Lung (tissue), 4 donors: ENCODE results near the genes PGA3 and SDHAF2.

DNA sequence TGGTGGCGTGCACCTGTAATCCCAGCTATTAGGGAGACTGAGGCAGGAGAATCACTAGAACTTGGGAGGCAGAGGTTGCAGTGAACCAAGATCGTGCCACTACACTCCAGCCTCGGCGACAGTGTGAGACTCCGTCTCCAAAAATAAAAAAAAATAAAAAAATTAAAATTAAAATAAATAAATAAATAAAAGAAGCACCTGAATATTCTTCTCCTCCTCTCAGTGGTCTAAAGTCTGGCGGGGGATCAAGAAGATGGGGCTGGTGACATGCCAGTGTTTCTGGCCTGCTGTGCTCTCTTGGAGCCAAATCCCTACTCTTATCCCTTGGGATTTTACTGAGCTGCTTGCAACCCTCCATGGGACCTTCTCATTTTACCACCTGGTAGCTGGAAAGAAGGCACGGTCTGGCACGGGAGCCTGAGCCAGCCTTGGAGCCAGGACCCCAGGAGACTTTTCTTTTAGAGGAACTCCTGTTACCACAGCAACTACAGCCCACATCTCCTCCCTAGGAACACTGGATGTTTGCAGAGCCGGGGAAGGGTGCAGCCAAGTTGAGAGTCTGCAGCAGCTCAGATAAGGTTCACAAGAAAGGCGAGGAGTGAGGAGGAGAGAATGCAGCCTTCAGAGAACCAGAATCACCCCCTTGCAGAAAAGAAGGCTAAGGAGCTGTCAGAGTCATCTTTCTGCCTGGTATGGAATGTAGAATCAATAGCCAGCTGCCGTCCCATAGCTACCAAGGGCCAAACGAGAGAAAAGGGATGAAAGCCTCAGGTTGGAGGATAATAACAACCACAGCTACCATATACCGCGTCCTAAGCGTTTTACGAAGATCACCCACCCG is 21.4 kb downstream of the CD6 start:
- PRO-cap = no peak
- RAMPAGE, long total RNA = no peak
- RRBS = no CpG with 5 or more reads among the region's 17 CpGs

- PRO-cap = no peak
- RAMPAGE, long total RNA = no peak
- RRBS = no CpG with 5 or more reads among the region's 24 CpGs
Observed at GRCh38 chr11:61026032-61026710, 54.7 kb downstream of the CD6 start.

- PRO-cap = no peak
- RAMPAGE, long total RNA = no peak
- RRBS = no CpG with 5 or more reads among the region's 5 CpGs
Observed at GRCh38 chr11:61028327-61028778, 56.9 kb downstream of the CD6 start.

DNA sequence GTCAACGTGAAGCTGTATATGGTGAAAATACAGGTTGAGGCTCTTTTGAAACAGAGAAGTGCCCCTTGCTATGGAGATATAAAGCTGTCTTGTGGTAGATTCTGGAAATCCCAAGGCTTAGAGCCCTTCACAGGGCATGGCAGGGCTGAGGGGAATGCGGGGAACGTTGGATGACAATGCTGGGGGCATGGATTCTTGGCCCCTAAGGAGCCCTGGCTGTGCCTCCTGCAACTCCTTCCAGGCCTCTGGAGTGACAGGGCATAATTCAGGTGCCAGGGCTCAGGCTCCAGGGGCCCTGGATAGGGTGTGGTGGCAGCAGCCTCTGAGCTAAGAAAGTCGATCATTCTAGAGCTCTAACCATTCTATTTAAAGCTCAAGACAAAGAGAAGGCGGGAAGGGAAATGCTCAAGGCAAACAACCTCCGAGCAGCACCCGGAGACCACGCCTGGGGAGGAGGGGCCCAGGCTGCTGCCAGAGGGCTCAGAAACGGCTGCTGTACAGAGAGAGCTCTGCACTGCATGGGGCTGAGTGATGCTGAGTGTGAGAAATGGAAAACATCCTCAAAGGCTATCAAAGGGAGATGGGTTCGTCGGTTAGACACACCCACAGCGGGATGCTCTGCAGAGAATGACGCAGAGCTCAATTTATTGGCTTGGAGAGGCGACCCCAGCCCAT is 60.2 kb upstream of the CD5 start:
- PRO-cap = no peak
- RAMPAGE, long total RNA = no peak
- RRBS = no CpG with 5 or more reads among the region's 14 CpGs

- PRO-cap = no peak
- RAMPAGE, long total RNA = no peak
- RRBS = no CpG with 5 or more reads among the region's 6 CpGs
Observed at GRCh38 chr11:61075754-61076243, 26.5 kb upstream of the CD5 start.

GRCh38 chr11:61119621-61120403 is 17.5 kb downstream of the CD5 start:
- PRO-cap = no peak
- RAMPAGE, long total RNA = no peak
- RRBS = 73% methylated on average over 5 of the region's 15 CpGs

DNA sequence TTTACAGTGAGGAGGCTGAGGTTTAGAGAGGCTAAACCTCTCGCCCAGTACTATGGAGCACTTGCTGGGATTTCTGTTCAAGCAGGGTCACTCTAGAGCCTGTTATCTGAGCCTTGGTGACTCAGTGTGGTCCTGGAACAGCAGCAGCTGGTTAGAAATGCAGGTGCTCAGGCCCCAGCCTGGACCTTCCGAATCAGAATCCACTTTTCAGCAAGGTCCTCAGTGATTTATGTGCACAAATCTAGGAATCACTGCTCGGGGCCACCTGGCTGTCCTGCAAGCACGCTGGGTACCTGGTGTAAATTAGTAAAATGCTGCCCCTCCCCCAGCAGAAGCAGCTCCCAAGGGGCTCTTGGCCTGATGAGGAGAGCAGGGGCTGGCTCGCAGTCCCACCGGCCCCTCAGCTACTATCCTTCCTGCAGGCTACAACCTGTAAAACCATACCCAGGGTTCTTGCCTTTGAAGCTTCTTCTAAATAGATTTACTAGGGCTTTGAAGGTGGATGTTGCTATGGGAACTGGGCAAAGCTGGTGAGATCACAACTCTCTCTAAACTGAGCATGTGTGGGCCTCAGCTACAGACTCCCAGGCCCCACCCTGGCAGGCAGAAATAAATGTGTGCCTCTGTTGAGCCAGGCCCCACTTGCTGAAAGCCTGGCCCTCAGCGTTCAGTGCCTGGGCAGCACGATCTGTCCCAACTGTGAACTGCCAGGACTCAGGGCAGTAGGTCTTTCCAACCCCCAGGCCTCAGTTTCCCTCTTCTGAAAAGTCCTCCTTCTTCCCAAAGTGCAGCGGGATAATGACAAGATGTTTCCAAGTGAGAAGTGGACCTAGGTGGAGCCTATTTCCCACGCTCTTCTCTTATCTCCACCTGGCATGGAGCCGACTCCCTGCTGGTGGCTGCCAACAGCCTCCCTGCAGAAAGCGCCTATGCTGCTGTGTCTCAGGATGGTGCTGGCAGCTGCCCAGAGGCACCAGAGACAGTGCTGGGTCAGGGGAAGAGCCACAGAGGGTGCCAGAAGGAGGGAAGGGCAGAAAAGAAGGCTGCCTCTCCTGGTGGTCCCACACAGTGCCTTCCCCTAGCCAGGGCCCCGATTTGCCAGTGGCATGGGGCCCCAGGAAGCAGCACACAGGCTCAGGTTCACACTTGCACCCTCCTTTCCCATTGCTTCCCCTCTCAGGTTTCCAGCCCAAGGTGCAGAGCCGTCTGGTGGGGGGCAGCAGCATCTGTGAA is 18.6 kb downstream of the CD5 start:
- PRO-cap = no peak
- RAMPAGE, long total RNA = no peak
- RRBS = no CpG with 5 or more reads among the region's 14 CpGs

DNA sequence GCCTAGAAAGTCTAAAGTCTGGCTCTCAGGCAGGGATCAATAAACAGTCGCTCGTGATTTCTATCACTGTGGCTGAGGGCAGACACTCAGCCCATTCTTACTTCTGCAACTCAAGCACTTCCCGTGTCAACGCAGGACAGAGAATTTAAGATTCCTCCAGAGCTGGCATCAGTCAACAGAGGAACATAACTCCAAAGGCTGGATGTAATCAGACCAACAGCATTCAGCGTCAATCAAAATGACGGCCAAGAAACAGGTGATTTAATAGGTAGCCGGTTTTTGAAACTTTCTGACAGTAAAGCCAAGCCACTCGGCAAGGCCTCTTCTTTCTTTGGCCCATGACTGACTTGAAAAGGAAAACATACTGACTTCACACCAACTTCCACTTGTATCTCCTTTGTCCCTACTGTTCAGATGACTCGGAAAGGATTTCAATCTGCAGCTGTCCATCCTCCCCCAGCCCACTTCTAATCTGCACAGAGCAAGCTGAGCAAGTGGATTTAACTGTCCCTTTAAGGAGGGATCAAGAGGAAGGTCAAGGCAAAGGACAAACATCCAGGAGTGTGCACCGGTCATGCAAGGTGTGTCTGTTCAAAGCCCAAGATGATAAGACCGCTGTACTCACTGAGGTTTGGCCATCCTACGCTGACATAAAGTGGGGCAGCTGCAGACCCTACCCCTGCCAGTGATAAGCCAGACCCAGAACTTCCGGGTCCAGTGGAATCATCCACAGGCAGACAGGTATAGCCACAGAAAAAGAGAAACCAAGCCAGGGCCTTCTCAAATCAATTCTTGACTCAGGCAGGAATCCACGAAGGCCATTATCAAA is 9.4 kb downstream of the VPS37C start:
- PRO-cap = no peak
- RAMPAGE, long total RNA = no peak
- RRBS = no CpG with 5 or more reads among the region's 14 CpGs

- PRO-cap = no peak
- RAMPAGE, long total RNA = no peak
- RRBS = no CpG with 5 or more reads among the region's 7 CpGs
Observed at GRCh38 chr11:61162039-61162897, 1.0 kb upstream of the VPS37C start.

DNA sequence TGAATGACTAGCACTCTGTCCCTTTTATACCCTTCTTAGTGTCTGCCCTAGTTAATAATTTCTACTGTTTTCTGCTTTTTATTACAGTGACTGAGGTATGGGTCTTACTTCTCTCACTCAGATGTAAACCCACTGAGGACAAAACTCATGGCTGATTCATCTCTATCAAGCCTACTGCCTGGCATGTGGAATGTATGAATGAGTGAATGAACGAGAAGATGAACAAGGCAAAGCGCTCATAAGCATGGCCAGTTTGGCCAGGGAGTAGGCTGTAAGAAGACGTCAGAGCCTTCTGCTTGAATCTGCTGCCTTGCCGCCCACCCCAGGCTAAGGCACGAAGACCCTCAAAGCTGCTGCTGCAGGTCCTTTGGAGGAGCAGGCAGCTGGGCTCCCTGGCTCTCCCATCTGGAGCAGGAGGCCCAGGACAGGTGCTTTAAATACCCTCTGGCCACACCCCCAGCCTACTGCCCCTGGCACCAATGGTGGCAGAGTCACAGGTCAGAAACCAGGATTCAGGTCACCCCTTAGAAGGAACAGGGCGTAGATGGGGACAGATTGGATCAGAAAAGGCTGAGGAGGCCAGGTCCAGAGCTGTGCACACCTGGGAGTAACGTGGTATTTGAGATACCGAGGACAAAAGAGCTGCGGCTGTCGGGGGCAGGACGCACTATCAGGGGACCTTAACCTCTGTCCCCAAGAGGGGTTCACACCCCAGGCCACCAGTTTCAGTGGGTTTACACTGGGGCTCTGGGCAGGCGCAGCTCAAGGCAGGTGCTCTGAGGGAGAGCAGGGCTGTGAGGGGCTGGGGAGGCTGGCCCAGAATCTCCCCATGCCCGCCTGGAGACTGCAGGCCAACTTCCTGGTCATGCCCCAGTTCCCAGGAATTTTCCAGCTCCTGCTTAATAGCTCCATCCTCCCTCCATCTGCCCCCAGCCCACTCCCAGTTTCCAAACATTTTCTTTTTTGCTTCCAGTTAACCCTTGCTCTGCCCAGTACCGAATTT is 7.9 kb upstream of the PGA3 start:
- PRO-cap = no peak
- RAMPAGE, long total RNA = no peak
- RRBS = no CpG with 5 or more reads among the region's 14 CpGs

GRCh38 chr11:61203234-61203705 is at the start of gene PGA3:
Gene PGA3 (plus strand): TSS chr11:61203515.
- PRO-cap = no peak
- RAMPAGE, long total RNA = no peak
- RRBS = no CpG with 5 or more reads among the region's 11 CpGs

DNA sequence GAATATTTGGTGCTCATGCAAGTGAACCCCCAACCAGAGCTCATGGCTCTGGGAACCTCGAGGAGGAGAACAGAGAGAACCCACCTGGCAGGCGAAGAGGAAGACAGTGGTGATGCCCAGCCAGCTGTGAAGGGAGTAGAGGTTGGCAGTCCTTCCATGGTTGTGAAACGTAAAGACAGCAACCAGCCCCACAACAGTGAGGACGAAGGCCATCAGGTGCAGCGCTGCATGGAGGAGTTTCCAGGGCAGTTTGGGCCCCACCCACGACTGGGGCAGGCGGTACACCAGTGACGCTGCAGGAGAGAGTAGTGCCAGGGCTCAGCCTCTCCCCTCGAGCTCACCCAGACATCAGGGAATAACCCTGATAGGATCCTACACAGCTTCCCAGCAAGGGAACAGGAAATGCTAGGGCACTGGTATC is 8.0 kb downstream of the CYB561A3 start:
- PRO-cap = no peak
- RAMPAGE, long total RNA = no peak
- RRBS = no CpG with 5 or more reads among the region's 9 CpGs

- PRO-cap = no peak
- RAMPAGE, long total RNA = no peak
- RRBS = no CpG with 5 or more reads among the region's 4 CpGs
Observed at GRCh38 chr11:61360184-61360506, 1.5 kb downstream of the CYB561A3 start.

GRCh38 chr11:61429632-61430742 is at the start of gene SDHAF2:
Gene SDHAF2 (plus strand): TSS chr11:61430124.
- PRO-cap = bidirectional peak, plus-strand start at chr11:61430065, minus-strand start at chr11:61429922
- RAMPAGE, long total RNA = start-site peak on the minus strand at chr11:61429934-61429996, 443 and 441 reads in 2 replicates
- RRBS = 2% methylated on average over 38 of the region's 88 CpGs

GRCh38 chr11:61515432-61516066 is 7.0 kb downstream of the LRRC10B start:
- PRO-cap = no peak
- RAMPAGE, long total RNA = no peak
- RRBS = no CpG with 5 or more reads among the region's 13 CpGs

- PRO-cap = no peak
- RAMPAGE, long total RNA = no peak
- RRBS = no CpG with 5 or more reads among the region's 5 CpGs
Observed at GRCh38 chr11:61600754-61601155, 19.9 kb upstream of the SYT7 start.

- PRO-cap = no peak
- RAMPAGE, long total RNA = no peak
- RRBS = no CpG with 5 or more reads among the region's 8 CpGs
Observed at GRCh38 chr11:61607339-61607926, 26.6 kb upstream of the SYT7 start.

GRCh38 chr11:61696508-61696976 is 16.4 kb downstream of the DAGLA start:
- PRO-cap = no peak
- RAMPAGE, long total RNA = no peak
- RRBS = 30% methylated on average over 2 of the region's 10 CpGs

DNA sequence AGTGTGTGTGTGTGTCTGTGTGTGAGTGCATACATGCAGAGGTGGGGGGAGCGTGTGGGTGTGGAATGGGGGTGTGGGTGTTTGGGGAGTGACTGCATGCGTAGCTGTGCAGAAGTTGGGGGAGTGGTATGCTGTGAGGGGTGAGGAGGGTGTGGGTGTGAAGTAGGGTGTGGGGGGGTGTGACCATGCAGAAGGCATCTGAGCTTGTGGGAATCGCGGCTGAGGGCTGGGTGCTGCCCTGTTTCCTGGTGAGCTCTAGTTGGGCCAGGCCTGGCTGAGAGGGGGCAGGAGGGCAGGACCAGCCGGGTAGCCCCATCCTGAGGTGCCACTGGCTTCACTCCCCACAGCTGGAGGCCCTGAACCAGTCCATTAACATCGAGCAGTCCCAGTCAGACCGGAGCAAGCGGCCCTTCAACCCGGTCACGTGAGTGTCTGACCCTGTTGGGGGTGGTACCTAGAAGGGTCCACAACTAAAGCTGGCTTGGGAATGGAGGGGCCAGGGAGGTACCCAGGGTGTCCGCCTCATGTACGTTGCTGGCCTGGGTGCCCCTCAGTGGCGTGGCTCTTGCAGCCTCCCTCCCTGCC is 16.6 kb downstream of the TMEM258 start:
- PRO-cap = no peak
- RAMPAGE, long total RNA = no peak
- RRBS = 64% methylated on average over 3 of the region's 13 CpGs

- PRO-cap = no peak
- RAMPAGE, long total RNA = no peak
- RRBS = no CpG with 5 or more reads among the region's 1 CpG
Observed at GRCh38 chr11:61788973-61789423, 3.4 kb downstream of the TMEM258 start.